ENCODE measurements around the genes RGPD6 and MERTK.

DNA sequence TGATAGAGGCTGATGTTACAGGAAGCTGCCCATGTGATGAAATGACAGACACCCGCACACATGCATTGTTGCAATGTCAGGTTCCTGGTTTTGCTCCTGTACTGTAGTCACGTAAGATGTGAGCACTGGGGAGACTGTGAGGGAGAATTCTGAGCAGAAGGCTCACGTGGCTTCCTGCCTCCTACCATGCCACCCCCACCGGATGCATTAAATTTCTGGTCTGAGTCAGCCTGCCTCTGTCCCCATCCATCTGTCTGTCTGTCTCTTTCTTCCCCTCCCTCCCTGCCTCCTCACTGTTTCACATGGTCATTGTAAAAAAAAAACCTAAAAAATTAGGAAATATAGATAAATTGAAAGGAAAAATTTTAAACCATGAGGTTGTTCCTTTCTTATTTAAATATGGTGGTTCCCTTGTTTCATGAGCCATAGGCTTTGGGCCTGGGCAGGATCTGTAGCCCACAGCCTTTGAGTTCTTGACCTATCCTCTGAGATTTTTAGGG lies 66.6 kb upstream of the RANBP2 start:
- PRO-cap = no peak

DNA sequence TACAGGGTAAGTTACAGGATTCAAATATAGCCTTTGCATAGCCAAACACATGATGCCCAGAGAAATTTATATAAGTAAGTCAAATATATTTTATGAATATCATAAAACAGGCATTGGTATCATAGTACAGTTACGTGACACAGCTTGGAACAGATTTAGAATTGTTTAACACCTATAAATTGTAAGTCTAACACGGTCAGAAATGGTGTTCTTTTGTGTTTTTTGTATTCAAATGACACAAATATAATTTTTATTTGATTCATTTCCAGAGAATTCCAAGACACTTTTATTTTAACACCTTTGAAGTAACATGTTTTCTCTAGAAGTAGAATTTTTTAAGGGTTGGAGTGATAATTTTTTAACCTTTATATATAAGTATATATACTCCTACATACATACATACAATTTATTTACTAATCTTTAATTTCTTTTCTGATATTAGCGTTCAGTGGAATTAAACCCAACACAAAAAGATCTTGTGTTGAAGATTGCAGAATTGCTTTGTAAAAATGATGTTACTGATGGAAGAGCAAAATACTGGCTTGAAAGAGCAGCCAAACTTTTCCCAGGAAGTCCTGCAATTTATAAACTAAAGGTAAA lies 11.7 kb downstream of the RANBP2 start:
- PRO-cap = no peak

GRCh38 chr2:109005438-109006324 lies 16.7 kb upstream of the EDAR start:
- PRO-cap = no peak

DNA sequence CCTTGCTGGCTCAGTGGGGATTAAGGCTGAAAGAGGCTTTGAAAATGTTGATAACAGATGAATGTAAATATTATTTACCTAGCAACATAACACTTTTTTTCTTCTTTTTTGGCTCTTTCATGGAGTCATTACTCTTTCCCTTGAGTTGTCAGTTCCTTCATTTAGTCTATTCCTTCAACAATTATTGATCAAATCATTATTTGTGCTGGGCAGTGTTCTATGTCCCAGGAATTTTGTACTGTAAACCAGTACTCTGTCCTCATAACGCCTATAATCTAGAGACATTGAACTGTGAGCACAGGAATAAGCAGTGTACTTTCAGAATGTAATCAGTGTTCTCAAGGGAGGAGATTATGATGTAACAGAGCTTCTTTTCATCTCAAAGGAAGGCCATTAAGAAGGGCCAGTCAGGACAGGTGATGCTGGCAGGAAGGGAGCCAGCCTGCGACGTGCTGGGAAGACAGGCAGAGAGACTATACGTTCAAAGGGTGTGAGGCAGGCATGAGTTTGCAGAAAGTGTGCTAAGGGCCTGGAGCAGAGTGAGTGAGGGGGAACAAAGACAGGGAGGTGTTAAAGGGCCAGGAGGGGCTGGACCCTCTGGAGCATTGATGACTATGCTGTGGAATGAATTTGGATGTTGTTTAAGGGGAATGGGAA lies 59.2 kb upstream of the SH3RF3 start:
- PRO-cap = no peak

DNA sequence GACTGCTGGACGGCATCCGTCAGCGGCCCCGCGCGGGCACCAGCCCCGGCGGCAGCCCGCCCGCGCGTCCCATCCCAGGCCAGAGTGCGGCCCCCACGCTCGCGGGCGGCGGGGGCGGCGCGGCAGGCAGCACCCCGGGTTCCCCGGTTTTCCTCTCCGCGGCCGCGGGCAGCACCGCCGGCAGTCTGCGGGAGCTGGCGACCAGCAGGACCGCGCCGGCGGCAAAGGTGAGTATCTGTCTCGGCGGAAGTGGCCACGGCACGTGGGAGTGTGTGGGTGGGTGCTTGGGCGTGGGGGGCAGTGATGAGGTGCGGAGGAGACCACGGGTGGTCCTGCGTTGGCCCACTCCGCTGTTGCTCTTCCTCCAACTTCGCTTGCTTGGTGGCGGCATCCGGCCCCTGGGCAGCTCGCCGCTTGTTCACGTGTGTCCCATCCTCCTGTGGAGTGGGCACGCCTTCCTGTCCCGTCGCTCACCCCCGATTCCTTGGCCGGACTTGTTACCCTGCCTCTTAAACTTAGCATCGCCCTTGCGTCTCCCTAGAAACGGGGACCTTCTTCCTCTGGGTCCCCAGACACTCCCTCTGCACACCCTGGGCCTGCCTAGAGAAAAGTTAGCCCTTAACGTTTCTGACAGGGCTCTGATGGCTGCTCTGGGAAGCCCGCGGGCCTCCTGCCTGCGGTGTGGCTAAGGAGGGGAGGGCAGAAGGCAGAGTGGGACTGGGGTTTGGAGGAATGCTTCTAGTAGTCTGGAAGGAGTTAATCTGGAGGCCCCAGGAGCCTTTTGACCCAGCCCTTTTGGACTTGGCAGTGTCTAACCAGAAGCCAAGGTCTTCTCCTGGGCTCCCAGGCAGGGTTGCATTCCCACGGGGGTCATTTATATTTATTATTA lies 1.1 kb downstream of the SH3RF3 start:
- PRO-cap = unidirectional peak, minus-strand start at position 372 of the sequence; unidirectional peak, minus-strand start at position 486 of the sequence

DNA sequence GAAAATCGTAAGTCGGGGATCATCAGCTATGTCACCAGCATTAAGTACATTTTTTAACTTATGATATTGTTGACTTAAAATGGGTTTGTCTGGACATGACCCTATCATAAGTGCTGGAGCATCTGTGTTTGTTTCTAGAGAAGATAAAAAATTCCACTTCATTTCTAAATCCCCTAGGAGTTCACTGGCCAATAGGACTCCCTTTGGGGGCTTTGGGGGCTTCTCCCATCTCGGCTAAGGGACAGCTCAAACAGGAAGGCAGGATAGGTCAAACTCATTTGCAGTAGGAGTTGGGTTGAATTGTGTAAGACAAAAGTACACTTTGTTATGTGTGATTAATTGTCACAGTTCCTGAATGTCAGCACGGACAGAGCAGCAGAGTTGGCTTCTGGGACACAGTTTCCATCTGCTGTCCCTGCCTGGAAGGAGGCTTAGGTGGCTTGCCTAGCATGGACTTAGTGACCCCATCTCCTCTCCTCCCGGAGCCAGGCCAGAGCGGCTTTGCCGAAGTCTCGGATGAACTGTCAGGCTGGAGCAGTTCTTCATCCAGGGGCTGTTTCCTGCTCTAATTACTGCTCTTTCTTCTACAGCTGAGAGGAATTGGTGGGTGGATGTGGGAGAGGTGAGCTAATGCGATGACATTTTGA lies 101.8 kb downstream of the SH3RF3 start:
- PRO-cap = no peak

DNA sequence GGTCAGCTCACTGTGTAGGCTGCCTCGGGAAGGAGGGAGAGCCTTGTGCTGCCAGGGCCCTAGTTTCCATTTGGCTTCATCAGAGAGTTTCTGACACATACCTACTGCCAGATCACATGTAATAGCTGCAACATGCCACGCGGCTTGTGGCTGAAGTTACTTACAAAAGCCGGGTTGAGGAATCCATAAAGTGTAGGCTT lies 129.9 kb downstream of the SH3RF3 start:
- PRO-cap = no peak

DNA sequence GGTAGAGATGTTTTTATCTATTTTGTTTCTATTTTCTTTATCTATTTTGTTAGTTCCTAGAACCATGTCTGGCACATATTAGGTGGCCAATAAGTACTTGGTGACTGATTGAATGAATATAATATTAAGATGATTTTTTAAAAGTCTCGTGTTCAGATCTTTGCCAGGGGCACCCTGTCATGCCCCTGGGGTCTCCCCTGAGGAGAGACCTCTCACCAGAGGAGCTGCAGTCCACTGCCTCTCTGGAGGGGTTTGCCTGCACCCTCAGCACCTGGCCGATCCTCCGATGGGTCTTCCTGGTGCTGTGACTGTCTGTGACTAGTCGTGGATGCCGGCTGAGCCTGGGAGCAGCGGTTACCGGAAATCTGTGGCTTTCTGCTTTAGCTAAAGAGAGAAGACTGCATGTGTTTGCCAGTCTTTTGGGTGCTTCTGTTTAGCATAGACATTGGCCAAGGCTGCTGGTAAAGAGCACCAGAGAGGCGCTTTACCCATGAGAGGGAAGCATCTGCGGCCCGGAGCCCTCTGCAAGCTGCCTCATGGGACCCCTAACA lies 202.7 kb downstream of the SH3RF3 start:
- PRO-cap = no peak

DNA sequence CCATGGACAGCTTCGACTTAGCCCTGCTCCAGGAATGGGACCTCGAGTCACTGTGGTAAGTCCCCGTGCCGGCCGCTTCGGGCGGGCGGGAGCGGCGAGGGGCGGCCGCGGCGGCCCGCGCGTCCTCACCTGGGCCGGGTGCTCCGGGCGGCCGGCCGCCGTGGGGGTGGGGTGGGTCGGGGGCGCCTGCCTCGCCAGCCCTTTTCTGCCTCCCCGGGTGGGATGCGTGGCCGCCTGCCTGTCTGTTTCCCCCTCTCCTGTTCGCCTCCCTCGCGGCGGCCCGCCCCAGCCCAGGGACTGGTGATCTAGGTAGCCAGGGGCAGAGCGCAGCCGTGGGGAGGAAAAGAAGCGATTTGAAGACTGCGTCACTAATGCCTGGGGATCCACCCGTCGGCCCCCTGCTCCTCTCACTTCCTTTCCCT lies 33.4 kb upstream of the RGPD5 start:
- PRO-cap = no peak

DNA sequence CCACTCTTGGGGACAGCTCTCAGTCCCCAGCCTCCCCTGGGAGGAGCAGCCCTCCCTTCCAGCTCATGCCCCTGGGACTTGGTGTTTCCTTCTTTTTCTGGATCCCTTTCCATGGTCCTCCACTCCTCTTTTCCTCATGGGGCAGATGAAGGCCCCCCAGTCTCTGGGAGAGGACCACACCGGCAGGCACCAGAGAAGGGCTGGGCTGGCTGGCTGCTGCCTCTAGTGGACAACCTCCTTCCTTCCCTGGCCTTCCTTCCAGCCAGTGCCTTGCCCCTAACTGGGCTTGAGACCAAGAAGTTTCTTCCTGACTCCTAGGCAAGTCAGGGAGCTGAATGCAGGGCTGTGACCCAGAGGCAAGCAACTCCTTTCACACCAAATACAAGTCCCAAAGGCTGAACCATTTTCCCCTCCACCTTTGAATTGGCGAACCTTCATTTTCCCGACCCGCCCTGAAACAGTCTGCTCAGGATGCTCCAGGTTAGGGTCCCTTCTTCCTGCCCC lies 770 bp upstream of the MALL start:
- PRO-cap = no peak

GRCh38 chr2:110577017-110577296 lies at the start of gene RGPD6:
RGPD6 (minus strand) TSS chr2:110577222.
- PRO-cap = no peak

- PRO-cap = no peak
These were observed 114.7 kb downstream of the ACOXL start for GRCh38 chr2:110846948-110847523.

GRCh38 chr2:111118601-111119661 lies 1.8 kb upstream of the BCL2L11 start:
- PRO-cap = no peak

- PRO-cap = no peak
These were observed 1.0 kb upstream of the BCL2L11 start for GRCh38 chr2:111119662-111120130.

GRCh38 chr2:111120131-111120865 lies 416 bp upstream of the BCL2L11 start:
- PRO-cap = bidirectional peak, plus-strand start at chr2:111120914, minus-strand start at chr2:111120752

GRCh38 chr2:111123019-111123605 lies 2.4 kb downstream of the BCL2L11 start:
- PRO-cap = no peak

DNA sequence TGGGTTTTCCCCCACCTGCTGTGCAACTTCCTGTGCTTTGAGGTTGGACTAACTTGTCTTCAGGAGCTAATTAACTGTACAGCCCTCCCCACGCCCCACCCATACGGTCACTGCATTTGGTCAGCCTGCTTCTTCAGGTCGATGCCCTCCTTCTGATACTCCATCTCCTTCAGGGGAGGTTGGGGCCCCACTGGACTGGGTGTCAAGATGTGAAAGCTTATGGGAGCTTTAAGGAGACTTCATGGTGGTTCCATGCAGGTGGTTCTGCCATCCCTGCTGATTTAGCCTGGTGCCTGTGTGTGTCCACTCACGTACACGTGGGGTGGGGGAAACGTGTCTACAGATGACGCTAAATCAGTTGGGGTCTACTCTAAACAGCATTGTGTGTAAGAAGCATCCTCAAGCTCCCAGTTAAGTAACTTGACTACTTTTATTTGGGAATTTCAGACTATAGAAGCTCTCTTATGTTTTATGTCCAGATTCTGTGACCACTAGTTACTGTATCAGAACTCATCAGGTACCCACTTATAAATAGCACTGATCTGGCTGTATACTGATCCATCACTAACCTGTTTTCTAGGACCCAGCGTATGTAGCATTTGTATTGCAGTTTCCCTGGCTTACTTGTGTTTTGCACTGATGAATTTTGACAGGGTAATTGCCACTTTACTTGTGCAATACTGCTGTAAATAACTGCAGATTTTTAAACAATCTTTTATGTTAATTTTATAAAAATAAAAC lies 47.1 kb downstream of the BCL2L11 start:
- PRO-cap = no peak

DNA sequence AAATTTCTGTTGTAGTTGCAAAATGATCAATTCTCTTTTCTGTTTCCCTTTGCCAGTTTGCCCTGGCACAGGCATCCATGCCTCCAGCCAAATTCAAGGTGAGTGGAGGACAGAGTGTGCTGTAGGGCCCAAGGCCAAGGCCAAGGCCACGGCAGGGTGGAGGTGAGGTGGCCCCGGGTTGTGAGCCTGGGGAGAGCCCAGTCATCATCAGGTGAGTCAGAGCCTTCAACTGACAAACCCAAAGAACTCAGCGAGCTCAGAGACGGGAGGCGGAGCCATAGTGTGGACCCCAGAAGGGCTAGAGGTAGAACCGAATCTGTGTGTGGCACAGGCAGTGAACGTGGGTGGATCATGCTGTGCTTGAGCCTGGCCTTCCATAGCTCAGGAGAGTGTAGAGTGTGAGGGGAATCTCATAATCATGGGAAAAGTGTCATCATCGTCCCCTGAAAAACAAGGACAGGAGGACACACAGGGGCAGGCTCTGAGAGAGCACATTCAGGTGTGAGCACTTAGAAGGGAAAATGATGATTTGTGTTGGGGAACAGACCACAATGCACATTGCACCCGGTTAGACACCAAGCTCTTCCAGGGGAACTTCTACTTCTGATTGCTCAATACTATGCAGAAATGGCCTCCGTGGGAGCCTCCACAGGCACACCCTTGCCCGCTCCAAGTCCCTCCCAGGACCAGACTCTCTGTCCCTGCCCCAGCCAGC lies 55.9 kb downstream of the BCL2L11 start:
- PRO-cap = no peak

- PRO-cap = no peak
These were observed 98.6 kb downstream of the BCL2L11 start for GRCh38 chr2:111219091-111219952.

GRCh38 chr2:111898393-111899367 lies at the start of gene MERTK:
MERTK (plus strand) TSS chr2:111898607.
- PRO-cap = bidirectional peak, plus-strand start at chr2:111898664, minus-strand start at chr2:111898310

All from aorta (tissue), 1 donor.